Left colon (tissue), 1 donor: ENCODE measurements around a stretch of chr2.

DNA sequence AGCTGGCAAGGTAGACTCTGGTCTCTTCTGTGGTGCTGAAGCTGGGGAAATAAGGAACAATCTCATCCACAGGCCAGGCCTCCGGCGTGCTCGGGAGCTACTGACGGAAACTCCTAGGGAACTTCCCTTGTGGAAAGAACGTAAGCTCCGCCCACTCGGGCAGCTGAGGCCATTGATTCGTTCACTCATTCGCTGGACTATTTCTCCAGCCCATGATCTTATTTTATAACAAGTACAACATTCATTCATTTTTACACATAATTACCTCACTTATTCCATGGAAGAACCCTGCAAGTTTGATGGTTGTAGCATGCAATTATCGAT, 182.4 kb upstream of the GLI2 start:
- PRO-cap = no peak

- PRO-cap = no peak
These were observed 760 bp upstream of the GLI2 start for GRCh38 chr2:120734851-120735365.

- PRO-cap = bidirectional peak, plus-strand start at chr2:120737234, minus-strand start at chr2:120737247
These were observed 1.1 kb downstream of the GLI2 start for GRCh38 chr2:120736412-120737492.

DNA sequence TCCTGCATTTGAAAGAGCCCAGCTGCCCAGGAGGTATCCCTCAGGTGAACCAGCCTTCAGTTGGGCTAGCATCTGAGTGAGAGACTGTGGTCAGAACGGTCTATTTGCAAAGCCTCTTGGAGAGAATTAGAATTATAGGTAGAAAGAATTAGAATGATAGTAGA, 2.8 kb downstream of the GLI2 start:
- PRO-cap = no peak

GRCh38 chr2:120863542-120864042, 127.9 kb downstream of the GLI2 start:
- PRO-cap = no peak

- PRO-cap = no peak
These were observed 176.6 kb downstream of the GLI2 start for GRCh38 chr2:120912053-120912927.

DNA sequence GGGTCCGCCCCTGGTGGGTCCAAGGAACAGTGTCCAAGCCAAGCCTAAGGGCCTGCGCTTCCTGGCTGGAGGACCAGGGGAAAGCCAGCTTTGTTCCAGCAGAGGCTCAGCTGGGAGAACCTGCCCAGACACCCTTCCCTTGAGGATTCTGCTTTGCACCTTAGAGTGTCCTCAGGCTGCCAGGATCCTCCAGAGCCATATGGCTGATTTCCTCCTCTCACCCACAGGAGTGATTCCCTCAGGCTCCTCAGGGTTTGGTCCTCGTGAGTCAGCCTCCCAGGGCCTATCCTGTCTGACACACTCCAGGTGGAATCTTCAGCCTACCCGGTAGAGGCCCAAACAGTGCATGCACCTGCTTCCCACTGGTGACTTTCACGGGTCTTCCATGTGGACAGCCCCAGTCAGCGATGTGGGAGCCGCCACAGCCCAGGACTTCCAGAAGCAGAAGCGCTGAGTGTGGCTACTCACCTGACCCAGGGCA, 73.3 kb downstream of the TFCP2L1 start:
- PRO-cap = bidirectional peak, plus-strand start at position 300 of the sequence, minus-strand start at position 141 of the sequence

- PRO-cap = no peak
These were observed 82.5 kb upstream of the TFCP2L1 start for GRCh38 chr2:121367523-121367969.

DNA sequence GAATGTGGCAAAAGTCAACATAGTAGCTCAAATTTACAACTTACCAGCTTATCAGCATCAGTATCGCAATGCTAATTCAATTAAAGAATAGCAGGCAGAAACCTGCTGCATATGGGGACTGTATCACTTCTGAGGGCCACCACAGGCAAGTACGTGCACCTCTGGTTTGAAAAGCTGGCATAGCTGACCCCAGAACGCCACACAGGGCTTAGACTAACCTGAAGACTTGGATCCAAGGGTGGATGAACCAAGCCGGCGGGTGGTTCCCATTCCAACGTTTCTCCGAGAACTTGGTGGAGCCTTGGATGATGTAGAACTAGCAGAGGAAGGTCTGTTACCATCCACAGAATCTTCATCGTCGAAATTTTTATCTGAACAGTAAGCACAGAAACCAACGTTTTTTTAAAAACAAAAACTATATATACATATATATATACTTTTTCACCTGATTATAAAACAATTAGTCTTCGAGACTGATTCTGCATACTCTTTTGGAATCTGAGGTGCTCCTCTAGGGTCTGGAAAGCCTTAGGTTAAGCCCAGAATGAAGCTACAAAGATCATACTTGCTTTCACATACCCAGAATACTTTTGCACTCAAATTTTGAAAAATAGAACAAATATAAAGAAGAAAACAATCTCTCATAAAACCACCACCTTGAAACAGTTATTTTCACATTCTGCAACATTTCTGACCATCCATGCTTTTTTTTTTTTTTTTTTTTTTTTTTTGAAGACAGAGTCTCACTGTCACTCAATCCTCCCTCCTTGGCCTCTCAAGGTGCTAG, 179.5 kb downstream of the CLASP1 start:
- PRO-cap = no peak

- PRO-cap = no peak
These were observed 28.9 kb downstream of the NIFK start for GRCh38 chr2:121707873-121708086.

- PRO-cap = no peak
These were observed 48.1 kb downstream of the TSN start for GRCh38 chr2:121803554-121803851.

DNA sequence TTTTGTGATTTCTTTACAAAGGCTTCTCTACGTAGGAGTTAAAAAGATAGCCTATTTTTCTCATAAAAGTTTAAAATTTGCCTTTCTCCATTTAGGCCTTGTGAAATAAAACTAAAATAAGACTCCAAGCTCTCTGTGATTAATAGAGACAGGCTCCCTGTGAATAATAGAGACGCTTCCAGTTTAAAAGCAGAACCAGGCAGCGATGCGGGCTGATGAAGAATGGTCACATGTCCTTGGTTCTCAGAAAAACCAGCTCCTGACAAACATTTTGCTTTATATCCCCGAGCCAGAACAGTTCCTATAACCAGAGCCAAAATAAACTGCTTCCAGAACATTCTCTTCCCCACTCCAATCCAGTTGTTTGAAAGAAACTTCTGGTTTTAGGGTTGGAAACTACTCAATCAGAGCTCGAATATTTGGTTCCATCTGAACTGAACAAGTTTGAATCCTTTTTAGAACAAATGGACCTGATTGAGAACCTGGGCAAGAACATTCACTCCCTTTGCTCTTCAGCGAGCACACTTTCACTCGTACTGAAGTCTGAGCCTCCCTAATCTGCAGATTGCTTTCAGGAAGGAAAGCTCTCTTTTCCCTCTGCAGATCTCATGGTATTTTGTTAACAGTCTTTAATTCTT, 213.7 kb downstream of the TSN start:
- PRO-cap = no peak

DNA sequence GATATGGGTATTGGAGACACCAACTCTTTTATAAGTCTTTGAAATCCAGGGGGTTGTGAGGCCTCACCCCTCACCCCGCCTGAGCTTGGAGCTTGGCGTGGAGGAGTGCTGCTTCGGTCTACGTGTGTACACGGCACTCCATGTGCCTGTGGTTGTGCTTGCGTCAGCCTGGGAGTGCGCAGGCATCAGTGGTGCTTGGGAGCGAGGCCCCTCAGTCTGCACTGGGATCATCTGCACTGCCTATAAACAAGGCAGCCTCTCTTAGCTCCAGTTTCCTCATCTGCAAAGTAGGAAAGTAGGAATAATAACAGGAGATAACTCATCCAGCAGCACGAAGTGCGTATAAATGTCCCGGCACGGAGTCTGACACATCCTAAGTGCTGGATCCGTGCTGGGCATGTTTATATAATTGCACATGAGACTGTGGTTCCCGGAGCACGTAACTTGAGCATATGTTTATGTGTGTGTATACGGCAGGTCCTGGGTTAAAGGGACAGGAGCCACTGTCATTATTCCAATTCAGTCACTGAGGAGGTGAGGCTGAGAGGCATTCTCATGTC, 1.3 kb downstream of the GYPC start:
- PRO-cap = bidirectional peak, plus-strand start at position 214 of the sequence, minus-strand start at position 107 of the sequence

- PRO-cap = no peak
These were observed 9.8 kb downstream of the GYPC start for GRCh38 chr2:126665808-126666200.

GRCh38 chr2:126695876-126696862, 40.2 kb downstream of the GYPC start:
- PRO-cap = no peak

GRCh38 chr2:126776473-126777553, 120.9 kb downstream of the GYPC start:
- PRO-cap = unidirectional peak, plus-strand start at chr2:126776792

DNA sequence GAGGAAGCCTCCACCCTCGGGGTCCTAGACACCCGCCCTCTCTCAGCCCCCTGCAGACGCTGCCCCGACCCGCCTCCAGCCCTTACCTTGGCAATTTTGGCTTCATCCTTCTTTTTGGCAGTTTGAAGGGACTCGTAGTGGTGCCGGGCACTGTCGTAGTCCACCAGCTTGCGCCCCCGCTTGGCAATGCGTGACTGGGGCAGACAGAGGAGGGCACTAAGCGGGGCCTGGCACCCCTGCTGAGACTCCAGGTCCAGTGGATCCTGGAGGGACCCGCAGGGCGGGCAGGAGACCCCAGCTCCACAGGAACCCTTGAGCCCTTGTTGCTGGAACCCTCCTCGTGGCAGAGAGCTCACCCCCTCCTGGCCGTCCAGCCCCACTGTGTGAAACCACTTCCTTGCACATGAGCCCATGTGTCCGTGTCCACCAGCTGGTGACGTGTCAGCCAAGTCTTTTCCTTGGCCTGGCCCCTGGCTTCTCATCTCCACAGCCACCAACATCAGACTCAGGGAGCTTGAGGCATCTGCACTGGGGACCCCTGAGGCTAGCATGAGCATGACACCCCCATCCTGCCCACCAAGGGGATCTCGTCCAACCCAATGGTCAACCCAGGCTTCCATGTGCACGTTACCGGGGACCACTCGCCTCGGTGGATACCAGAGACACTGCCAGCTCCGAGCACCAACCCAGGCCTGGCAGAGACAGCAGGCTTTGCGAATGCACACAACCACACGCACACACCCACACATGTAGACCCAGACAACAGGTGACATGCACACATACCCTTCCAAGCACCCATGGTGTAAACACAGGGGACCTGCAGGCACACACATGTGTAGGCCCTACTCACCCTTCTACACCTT, 37.9 kb downstream of the BIN1 start:
- PRO-cap = no peak

DNA sequence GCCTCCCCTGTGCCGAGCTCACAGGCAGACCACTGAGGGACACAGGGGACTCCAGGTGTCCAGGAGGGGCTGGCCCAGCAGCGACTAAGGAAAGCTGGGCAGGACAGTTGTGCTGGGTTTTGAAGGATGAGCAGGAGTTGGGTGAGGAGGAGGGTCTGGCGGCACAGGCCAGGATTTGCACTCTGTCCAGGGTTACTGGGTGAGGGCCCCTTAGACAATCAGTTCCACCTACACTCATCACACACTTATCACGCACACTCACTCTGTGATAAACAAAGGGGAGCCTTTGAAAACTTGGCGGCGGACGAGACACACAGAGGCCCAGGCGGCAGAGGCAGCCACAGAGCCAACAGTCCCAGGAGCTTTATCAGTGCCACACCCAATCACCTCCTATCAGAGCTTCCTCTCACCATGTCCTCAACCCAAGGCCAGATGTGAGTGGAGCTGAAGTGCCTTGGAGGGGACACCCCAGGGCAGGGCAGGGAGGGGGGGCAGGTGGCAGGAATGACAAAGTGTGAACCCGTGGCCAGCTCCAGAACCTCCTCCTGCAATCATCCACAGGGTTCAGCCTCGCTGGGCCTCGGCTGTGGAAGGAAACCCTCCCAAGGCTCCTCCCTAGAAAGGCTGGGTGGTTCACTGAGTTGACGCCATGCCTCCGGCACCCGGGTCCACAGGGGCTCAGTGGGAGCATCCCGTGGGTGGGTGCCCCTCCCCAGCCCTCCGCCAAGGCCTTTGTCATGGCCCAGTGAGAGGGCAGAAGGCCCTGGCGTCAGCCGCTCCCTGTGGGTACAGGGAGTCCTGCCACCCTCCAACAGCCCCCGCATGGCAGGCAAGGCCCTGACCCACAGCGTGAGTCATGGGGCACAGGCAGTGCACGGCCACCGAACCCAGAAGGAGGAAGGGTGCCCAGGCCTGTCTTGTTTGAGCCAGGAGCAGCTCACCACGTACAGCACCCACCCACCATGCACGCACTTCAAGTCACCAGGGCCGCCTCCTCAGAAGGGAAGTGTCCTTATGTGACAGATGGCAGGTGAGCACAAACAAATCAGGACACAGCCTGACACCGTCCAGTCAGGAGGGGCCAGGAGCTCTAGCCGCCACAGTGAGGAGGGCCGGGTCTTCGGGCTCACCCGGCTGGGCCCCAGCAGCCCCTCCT, 26.3 kb downstream of the BIN1 start:
- PRO-cap = no peak

GRCh38 chr2:127105529-127106685, 1.0 kb downstream of the BIN1 start:
- PRO-cap = bidirectional peak, plus-strand start at chr2:127105949, minus-strand start at chr2:127105866; bidirectional peak, plus-strand start at chr2:127106196, minus-strand start at chr2:127106187

DNA sequence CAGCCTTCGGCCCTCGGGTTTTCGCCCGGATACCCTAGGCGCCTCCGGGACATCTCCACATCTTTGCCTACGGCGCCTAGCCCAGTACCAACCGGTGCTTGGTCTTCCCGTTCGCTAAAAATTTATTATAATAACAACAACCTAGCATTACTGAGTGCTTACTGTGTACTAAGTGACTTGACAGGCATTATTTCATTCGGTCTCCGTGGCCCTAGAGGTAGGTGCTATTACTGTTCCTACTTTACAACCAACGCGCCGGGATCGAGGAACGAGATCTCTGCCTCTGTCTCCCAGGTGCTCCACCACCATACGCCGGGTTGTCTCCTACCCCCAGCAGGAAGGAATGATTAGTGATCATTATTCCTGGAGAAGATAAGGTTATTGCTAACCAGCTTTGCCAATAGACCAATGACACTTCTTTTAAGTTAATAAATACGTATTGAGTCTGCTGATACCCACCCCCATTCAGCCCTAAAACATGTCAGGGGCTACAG, 692 bp upstream of the BIN1 start:
- PRO-cap = no peak